ENCODE results near the genes POM121 and TBL2.

- PRO-cap, result no peak
Measured at GRCh38 chr7:70660383-70660859, 471.5 kb upstream of the GALNT17 start.

GRCh38 chr7:70695386-70695832, 436.5 kb upstream of the GALNT17 start:
- PRO-cap, result no peak

DNA sequence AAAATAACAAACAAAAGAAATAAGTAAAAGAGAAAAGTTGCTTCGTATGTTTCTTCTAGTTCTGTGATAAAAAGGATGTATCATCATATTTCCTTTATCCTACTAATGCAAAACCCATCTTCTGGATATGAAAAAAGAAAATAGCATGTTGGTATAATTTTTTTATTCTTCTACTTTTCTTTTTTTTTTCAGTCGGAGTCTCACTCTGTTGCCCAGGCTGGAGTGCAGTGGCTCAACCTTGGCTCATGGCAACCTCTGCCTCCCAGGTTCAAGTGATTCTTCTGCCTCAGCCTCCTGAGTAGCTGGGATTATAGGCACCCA, 14.5 kb upstream of the GALNT17 start:
- PRO-cap, result no peak

DNA sequence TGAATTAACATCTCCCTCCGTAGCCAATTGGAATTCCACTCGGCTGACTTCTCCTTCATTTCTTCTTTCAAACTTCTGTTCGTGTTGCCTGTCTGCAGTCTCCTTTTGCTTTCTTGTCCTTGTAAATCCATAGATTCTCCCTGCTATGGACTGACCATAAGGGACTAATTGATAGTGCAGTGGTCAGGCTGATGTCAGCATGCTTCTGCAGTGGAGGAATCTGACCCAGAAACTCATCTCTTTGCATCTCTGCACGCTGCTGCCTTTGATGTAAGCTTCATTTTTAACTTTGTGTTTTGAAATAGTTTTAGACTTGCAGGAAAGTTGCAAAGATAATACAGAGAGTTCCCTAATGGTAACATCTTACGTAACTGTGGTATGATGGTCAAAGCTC, 89.5 kb downstream of the GALNT17 start:
- PRO-cap, result no peak

DNA sequence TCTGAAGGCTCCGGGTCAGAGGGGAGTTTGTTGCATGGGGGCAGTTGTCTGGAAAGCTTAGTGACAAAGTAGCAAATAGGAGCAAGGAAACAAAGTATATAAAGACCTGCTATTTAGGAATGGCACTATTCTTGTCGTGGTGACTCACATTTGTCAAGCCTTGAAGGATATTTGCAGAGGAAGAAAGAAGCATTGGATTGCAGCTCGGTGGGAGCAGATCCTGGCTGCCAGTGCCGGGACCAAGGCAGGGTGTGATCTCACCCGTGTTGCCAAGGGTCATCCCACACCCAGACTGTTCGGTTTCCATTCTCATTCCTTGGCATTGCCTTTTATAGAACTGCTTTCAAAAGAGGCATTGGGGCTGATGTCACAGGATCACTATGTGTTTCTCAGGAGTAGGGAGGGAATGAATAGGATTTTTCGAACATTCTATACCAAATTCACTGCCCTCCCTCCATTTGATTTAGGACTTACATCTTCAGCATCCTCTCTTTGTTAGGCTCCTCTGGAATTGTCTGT, 176.2 kb downstream of the GALNT17 start:
- PRO-cap, result no peak

- PRO-cap, result bidirectional peak, plus-strand start at chr7:72337234, minus-strand start at chr7:72337082; bidirectional peak, plus-strand start at chr7:72337458, minus-strand start at chr7:72337276
Measured at GRCh38 chr7:72336504-72337514, 75.3 kb downstream of the CALN1 start.

DNA sequence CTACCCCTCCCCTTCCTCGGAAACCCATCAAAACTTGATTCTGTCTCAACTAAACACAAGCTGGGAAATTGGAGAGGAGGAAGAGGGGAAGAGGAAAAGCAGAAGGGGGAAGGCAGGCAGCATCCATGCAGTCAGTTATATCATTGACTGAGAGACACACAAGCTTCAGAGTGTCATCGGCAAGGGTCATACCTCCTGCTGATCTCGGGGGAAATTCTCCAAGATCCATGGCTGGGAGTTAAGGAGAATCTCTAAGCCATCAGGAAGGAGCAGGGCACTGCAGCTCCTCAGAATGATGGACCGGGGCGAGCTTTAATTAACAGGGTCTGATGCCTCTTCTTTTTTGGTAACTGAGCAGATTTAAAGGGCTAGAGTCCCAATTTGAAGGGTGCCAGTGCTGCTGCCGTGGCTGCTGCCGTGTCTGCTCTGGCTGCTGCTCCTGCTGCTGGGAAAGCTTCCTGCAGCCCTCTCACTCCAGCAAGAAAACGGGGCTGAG, 34.8 kb upstream of the CALN1 start:
- PRO-cap, result no peak

GRCh38 chr7:72840344-72840658, 12.3 kb upstream of the TYW1B start:
- PRO-cap, result no peak

GRCh38 chr7:72924336-72925288, at the start of gene POM121:
Gene POM121 (plus strand): TSS chr7:72925095.
- PRO-cap, result bidirectional peak, plus-strand start at chr7:72924761, minus-strand start at chr7:72924664; bidirectional peak, plus-strand start at chr7:72925121, minus-strand start at chr7:72924985

GRCh38 chr7:72938332-72938838, 13.5 kb downstream of the POM121 start:
- PRO-cap, result no peak

- PRO-cap, result no peak
Measured at GRCh38 chr7:73324047-73324949, 3.6 kb downstream of the TRIM50 start.

DNA sequence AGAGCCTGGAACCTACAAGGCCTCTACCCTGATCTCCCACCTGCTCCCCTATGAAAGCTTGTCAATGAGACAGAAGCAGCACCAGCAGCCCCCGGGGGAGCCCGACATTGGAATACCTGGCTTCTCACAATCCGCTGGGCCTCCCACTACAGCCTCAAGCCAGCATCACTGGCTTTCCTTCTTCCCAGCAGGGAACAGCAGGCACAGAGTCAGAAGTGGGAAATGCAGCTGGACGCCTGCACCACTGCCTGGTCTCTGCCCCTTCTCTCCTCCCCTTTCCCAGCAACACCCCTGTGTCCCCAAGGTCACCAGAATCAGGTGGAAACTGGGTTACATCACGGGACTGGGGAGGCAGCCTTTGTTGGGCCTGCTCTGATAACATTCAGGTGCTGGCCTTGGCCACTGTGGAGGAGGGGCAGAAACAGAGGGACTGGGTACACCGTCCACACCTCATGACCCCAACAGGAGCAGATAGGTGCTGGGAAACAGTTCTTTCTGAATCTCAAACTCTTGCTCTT, 2.5 kb downstream of the TRIM50 start:
- PRO-cap, result no peak

DNA sequence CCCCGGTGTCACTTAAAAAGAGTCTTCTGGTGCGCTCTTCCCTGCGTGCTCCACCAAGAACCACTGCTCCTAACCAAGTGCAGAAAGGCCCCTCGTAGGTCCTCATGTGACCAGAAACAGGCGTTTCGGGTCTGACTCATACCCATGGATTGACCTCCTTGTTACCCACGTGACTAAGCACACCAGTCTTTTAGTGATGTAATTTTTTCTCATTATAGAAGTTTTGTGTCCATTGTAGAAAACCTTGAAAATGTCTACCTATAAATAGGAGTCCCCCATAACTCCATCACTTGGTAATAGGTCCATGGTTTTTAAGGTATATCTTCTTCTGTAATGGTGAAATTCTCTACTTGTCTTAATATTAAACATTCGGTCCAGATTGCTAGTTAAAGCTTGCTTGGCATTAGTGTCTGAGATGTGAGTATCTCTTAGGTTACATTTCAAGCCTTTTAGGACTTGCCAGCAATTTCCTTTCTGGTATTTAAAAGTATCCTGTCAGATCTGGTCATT, 14.1 kb downstream of the FKBP6 start:
- PRO-cap, result no peak

DNA sequence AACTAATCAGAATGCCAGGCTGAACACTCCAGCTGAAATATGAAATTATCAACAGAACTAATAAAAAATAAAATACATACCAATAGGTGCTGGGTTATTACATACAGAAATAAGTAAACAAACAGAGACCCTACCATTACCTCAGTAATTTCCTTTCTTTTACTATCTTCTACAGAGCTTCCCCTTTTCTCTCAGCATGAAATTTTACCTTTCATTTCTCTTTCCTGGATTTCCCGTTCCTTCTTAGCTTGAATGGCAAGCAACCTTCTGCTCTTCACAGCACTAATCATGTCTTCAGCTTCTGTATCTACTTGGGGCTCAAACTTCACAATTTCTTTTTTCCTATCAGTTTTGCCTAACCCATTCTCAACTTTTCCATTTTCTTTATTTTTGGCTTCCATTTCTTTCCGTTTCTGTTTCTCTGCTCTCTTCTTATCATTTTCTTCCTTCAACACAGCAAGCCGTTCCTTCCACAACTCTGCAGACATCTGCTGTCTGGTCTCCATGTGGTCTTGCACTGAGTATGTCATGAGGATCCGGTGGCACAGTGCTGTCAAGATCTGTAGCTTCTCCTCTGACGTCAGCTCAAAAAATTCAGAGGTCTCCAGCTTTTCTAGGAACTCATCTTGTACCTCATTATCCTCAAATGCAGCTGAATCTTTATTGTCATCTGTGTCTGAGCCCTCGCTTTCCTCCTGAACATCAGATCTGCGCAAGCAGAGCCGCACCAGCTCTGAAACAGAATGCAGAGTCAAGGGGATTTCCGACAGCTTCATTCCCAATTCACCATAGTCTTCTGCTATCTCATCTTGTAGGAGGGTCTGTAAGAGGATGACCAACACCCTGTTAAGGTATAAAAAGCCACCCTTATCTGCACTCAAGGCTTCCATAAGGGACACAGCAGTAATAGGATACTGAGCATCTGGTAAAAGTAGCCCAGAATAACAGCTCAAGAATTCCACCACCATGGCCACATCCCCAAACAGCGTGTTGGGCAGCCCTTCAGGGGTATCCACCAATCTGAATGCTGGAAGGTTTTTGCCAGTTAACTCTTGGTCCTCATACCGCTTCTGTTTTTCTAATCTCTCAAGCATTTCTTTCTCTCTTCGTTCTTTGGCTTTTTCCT, 43.4 kb downstream of the FZD9 start:
- PRO-cap, result no peak

- PRO-cap, result bidirectional peak, plus-strand start at chr7:73578980, minus-strand start at chr7:73578576; unidirectional peak, plus-strand start at chr7:73579012
Measured at GRCh38 chr7:73578284-73579399, at the start of gene TBL2. Gene TBL2 (minus strand): TSS chr7:73578579.

DNA sequence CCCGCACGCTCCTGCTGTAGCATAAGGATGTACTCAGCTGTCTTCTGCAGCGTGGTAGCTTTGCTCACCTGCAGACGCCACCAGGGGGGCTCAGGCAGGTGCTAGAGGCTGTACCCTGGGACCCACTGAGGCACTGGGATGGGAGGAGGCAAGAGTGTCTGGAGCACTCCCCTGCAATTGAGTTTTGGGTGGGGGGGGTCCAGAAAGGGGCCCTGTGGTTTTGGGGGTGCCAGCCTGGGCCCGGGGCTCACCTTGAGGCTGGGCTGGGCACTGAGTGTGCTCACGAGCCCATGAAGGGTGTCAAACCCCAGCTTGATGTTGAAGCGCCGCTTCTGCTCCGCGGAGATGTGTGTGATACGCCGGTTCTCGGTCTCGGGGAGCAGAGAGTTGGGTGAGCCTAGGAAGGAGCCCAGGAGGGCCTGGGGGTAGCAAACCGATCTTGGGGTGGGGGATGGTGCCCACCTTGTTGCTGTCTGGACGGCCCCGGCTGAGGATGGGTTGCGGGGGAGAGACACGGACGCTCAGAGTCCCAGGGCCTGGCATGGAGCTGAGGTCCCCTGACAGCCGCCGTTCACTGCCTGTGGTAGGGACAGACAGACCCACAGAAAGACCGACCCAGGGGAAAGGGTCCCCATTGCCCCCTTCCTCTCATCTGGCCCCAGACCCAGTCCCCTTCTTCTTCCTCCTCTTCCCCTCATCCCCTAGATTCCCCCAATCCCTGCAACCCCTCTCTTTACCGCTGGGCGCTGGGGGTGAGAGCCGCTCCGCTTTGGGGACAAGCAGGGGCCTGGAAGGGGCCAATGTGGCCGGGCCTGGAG, 17.7 kb upstream of the TBL2 start:
- PRO-cap, result no peak

GRCh38 chr7:73612758-73613170, 11.6 kb downstream of the MLXIPL start:
- PRO-cap, result bidirectional peak, plus-strand start at chr7:73613002, minus-strand start at chr7:73612857

GRCh38 chr7:73708118-73709416, 10.9 kb downstream of the STX1A start:
- PRO-cap, result no peak

DNA sequence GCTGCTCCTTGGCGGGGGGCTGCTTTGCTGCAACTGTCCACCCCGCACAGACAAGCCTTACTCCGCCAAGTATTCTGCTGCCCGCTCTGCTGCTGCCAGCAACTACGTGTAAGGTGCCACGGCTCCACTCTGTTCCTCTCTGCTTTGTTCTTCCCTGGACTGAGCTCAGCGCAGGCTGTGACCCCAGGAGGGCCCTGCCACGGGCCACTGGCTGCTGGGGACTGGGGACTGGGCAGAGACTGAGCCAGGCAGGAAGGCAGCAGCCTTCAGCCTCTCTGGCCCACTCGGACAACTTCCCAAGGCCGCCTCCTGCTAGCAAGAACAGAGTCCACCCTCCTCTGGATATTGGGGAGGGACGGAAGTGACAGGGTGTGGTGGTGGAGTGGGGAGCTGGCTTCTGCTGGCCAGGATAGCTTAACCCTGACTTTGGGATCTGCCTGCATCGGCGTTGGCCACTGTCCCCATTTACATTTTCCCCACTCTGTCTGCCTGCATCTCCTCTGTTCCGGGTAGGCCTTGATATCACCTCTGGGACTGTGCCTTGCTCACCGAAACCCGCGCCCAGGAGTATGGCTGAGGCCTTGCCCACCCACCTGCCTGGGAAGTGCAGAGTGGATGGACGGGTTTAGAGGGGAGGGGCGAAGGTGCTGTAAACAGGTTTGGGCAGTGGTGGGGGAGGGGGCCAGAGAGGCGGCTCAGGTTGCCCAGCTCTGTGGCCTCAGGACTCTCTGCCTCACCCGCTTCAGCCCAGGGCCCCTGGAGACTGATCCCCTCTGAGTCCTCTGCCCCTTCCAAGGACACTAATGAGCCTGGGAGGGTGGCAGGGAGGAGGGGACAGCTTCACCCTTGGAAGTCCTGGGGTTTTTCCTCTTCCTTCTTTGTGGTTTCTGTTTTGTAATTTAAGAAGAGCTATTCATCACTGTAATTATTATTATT, 1.2 kb downstream of the CLDN4 start:
- PRO-cap, result bidirectional peak, plus-strand start at position 724 of the sequence, minus-strand start at position 571 of the sequence

DNA sequence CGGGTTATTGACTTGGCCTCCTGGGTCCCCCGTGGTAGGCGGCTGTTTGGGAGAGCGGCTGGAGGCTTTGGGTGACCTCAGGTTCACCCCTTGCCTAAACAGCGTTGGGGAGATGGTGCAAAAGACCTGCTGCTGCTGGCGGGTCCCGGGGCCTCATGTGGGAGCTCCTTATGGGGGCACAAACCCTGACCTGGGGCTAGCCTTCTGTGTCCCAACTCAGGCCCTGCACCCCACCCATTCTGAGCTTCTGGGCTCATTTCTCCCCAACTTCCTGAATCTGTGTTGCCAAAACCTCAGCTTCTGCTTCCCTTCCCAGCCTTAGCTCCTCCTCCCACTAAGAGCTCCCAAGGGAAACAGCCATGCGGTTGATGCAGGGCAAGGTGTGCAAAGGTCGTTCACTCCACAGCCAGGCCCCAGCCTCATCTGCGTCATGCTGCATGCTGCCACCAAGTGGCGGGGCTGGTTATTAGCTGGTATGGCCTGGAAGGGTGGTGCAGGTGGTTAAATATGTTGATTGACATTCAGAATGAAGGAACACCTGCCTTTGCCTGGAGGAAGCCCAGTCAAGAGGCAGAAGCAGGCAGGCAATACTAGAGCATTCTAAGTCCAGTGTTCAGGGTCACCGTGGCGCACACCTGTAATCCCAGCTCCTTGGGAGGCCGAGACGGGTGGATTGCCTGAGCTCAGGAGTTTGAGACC, 49.0 kb upstream of the ELN start:
- PRO-cap, result no peak